Cardiac atrium fibroblast (primary cell): ENCODE measurements around the genes PDHA1 and MAP7D2.

DNA sequence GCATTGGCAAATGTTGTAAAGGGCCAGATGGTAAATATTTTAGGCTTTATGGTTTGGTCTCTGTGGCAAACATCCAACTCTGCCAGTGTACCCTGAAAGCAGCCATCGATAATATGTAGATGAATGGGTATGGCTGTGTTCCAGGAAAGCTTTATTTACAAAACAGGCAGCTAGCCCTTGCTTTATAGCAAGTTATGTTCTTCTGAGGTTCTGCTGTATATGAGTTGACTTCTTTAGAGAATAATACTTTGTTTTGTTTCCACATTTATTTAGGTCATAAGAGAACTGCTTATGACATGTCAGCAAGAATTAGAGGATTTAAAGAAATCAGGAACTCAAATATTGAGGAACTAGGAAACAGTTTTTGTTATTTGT, 14.1 kb downstream of the ZRSR2 start:
- RAMPAGE, long total RNA: no peak

- RAMPAGE, long total RNA: no peak
These were observed 28.2 kb downstream of the AP1S2 start for GRCh38 chrX:15826000-15827132.

- RAMPAGE, long total RNA: no peak
These were observed 3.3 kb upstream of the SYAP1 start for GRCh38 chrX:16716152-16716456.

DNA sequence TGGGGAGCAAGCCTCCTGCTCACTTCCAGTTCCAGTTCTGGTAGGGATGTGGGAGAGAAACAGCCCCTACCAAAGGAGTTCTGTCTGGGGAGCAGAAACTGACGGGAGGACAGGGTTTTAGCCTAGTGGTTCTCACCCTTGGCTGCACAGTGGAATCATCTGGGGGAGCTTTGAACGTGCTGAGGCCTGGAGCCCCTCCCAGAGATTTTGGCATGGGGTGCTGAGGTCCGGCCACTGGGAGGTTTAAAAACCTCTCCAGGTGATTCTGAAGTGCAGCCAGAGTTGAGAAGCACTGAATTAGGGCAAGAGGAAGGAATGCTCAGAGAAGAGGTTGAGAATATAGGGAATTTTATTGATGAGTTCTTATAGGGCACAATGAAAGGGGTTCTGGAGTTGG, 162.6 kb downstream of the REPS2 start:
- RAMPAGE, long total RNA: no peak

DNA sequence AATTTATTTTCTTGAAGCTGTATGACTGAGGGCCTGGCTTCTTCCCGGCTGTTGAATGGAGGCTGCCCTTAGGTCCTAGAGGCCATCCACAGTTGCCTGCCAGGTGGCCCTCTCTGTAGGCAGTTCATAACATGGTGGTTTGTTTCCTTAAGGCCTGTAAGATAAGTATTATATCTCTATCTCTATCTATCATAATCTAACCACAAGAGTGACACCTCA, 201.8 kb upstream of the NHS start:
- RAMPAGE, long total RNA: no peak

DNA sequence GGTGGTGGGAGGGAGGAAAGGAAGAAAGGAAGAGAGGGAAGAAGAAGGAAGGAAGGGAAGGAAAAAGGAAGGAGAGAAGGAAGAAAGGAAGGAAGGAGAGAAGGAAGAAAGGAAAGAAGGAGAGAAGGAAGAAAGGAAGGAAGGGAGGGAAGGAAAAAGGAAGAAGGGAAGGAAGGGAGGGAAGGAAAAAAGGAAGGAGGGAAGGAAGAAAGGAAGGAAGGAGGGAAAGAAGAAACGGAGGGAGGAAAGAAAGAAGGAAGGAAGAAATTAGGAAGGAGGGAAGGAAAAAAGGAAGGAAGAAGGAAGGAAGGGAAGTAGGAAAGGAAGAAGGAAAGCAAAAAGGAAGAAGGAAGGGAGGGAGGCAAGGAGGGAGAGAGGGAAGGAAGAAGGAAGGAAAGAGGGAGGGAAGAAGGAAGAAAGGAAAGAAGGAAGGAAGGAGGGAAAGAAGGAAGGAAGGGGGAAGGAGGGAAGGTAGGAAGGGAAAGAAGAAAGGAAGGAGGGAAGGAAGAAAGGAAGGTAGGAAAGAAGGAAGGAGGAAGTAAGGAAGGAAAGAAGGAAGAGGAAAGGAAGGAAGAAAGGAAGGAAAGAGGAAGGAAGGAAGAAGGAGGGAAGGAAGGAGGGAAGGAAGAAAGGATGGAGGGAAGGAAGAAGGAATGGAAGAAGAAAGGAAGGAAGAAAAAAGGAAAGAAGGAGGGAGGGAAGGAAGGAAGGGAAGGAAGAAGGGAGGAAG, 18.8 kb upstream of the SCML1 start:
- RAMPAGE, long total RNA: no peak

- RAMPAGE, long total RNA: no peak
These were observed 16.4 kb upstream of the BEND2 start for GRCh38 chrX:18237099-18237432.

GRCh38 chrX:18617268-18617761, 54.6 kb downstream of the RS1 start:
- RAMPAGE, long total RNA: no peak

DNA sequence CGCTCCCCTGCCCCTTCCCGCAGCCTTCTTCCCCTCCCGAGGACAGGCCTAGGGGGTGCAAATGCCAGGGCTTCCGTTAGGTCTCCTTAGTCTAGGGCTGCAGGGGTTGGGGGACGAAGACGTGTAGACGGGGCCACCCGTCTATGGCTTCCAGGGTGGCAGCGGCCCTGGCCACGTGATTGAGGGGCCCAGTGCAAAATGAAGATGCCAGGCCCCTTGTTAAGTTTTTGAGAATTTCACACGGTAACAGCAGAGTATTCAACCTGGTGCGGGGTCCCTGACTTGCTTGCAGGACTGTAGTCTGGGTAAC, 3.5 kb upstream of the RS1 start:
- RAMPAGE, long total RNA: no peak

- RAMPAGE, long total RNA: no peak
These were observed 6.2 kb upstream of the PHKA2 start for GRCh38 chrX:18989824-18990796.

GRCh38 chrX:19188397-19188696, 66.1 kb upstream of the ADGRG2 start:
- RAMPAGE, long total RNA: no peak

DNA sequence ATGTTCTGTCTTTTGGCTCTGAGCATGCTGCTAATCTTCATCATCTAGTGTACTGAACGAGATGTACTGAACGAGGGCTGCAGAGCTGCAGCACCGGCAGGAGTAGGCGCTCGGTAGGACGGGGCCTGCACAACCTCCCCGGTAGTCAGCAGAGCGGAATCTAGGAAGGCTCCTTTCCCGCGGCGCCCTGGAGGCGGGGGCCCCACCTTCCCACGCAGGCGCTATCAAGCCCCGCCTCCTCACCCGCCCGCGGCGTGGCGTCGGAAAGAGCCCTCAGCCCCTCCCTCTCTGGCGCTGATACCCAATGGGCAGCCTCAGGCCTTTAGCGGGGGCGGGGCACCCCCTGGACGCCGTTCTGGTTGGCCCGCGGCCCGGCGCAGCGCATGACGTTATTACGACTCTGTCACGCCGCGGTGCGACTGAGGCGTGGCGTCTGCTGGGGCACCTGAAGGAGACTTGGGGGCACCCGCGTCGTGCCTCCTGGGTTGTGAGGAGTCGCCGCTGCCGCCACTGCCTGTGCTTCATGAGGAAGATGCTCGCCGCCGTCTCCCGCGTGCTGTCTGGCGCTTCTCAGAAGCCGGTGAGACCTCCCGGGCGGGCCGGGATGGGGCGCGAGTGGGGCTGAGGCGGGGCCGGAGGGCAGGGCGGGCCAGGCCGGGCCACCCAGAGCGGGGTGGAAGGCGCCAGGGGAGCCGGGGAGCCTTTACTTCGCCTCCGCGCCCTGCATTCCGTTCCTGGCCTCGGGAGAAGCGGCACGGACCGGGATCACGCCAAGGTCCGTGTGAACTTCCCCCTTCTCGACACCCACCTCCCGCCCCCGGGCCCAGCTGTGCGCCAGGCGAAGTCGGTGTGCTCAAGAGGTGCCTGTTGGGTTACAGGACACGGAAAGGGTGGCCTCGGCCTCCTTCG, at the start of gene PDHA1:
TSS of gene PDHA1 (plus strand) at position 413 of the 909 bp plus-strand sequence.
- RAMPAGE, long total RNA: start-site peak on the plus strand centred at position 432 of the sequence, 39 bp wide, 253 and 82 reads in 2 replicates

DNA sequence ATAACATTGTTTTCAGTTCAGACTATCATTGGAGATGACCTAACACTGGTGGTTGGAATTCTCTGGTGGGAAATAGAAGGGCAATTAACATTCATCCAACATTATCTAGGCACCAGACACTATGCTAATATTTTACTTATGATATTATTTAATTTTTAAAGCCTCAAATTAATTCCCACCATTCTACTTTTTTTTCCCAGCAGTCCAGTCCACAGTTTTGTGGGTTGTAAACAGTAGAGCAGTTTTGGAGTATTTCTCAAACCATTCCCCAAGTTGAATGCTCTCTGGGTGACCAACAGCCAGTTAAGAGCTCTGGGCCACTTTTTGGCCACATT, 66.6 kb downstream of the MAP3K15 start:
- RAMPAGE, long total RNA: no peak

DNA sequence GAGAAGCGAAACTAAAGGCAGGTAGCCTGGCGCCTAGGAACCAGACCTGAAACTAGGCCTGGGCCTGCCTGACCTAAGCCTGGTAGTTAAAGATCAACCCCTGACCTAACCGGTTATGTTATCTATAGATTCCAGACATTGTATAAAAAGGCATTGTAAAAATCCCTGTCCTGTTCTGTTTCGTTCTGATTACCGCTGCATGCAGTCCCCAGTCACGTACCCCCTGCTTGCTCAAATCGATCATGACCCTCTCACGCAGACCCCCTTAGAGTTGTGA, 131.8 kb downstream of the SH3KBP1 start:
- RAMPAGE, long total RNA: no peak

DNA sequence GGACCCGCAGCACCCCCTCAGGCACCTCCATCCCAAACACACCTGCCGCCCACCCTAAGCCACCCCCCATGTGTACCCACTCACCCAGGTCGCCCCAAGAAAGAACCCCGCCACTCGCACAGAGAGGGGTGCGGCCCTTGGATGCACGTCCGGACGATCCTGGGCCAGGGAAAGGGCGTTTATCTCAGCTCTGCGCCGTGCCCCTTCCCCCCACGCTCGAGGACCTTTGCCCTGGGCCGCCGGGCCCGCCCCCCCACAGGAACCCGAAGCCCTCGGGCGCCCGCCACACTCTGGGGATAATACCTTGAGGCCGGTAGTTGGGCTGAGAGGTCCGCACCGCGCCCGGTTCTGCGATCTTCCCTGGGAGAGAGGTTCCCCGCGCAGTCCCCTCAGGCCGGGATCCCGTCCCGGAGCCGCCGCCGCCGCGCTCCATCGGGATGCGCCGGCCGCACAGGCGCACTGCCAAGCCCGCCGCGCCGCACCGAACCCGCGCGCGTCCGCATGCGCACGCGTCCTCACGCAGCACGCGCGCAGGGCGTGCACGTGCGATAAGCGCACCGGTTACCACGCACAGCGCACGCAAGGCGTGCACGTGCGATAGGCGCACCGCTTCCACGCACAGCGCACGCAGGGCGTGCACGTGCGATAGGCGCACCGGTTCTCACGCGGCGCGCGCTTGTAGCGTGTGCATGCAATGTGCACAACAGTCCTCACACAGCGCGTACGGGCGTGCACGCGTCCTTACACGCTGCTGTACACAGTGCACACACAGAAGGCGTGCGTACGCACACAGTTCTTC, at the start of gene MAP7D2:
TSS of gene MAP7D2 (minus strand) at position 461 of the 799 bp plus-strand sequence.
- RAMPAGE, long total RNA: no peak

DNA sequence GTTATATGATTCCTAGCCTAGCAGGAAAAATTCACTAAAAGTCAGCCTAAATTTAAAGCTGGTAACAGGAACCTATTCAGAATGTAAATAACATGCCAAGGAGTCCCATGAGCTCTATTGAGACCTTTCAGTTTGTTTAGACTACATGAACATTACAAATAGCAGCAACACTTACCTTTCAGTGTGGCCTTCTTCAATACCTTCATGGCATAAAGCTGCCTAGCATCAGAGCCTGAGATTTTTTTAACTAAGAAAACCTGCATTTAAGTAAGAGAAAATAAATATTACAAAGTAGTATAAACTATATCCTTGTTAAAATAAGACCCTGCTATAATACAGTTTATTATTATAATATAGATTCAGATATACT, 62.2 kb upstream of the EIF1AX start:
- RAMPAGE, long total RNA: no peak

DNA sequence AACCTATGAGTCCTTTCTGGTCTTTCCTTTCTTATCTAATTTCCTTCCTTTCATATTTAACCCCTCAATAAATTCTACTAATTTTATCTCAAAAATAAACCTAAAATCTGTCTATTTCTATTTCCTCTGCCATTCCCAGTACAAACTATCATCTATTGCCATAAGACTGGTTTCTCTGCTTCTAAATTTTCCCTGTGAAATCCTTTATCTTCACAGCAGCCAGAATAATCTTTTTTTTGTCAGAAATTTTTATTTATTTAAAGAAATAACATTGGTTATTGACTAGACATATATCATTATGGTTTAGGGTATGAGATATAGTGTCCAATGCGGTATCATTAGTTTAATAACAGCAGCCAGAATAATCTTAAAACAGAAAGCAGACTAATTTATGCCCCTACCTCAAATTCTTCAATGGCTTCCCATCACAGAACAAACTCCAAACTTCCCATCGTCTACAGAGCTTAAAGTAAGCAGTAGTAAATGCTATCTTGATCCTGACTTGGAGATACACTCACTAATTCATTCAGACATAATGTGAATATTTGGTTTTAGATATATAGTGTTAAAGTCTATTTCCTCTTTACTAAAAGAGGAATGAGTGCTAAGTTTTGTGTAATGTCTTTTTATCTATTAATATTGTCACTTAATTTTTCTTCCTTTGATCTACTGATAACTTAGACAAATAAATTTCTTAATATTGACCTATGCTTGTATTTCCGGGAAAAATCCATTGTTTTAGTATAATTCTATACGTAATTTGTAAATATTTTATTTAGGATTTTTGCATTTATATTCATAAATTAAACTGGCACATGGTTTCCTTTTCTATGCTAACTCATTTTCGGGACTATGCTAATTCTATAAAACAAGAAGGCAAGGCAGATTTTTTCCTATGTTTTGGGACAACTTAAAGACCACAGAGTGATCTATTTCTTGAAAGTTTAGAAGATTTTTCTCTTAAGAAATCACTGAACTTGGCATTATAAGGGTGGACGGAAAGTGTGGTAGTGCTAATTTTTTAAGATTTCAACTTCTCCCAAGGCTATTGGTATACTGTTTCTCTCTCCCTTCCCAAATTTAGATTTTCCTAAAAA, 44.0 kb downstream of the RPS6KA3 start:
- RAMPAGE, long total RNA: no peak

DNA sequence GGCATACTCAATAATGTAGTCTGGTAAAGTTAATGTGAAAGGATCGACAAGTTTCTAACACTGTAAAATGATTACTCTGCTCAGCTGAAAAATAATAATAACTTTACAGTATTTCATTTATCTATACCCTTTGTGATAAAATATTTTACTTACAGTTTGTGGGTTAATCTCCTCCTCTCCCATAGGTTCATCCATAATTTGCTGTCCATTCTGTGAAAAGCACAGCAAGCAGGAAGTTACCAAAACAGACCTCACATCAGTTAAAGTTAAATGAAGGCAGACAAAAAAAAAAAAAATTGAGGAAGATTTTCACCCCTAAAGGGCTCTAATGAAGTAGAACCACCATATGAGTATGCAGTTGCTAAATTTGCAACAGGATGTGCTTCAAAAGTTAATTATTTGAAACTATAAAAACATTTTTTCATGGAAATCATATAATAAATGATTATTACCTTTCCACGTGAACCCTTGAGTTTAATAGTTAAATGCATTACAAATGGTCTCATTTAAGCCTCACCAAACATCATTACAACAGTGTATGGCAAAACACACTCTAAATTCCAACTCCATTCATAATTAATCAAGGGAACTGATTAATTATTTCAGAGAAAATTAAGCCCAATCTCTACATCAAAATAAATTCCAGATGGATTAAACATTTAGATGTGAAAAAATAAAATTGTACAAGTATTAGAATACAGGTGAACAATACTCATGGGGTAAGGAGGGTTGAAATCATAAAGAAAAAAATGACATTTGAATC, 31.9 kb downstream of the RPS6KA3 start:
- RAMPAGE, long total RNA: no peak

GRCh38 chrX:21374832-21375414, 705 bp downstream of the CNKSR2 start:
- RAMPAGE, long total RNA: no peak

- RAMPAGE, long total RNA: no peak
These were observed 10.8 kb upstream of the KLHL34 start for GRCh38 chrX:21668963-21669303.